ENCODE results near the gene TNFSF13B.

GRCh38 chr13:102401214-102401797 is 195.5 kb upstream of the TPP2 start:
- RAMPAGE, long total RNA = no peak
- RRBS, 2 experiments = 0% methylated on average over 3 of the region's 13 CpGs; no CpG with 5 or more reads in 1 of the 2 experiments
CAGE:
- cytosol, long polyA minus RNA = no peak
- cytosol, long polyA plus RNA = no peak
- long polyA plus RNA = no peak
- nucleolus, long total RNA = no peak
- nucleus, long polyA plus RNA = no peak
- nucleus, long total RNA = no peak

GRCh38 chr13:102691656-102692267 is 3.1 kb downstream of the METTL21C start:
- RAMPAGE, long total RNA = no peak
- RRBS, 2 experiments = 67 to 89% methylated on average over 1 of the region's 8 CpGs
CAGE:
- cytosol, long polyA minus RNA = no peak
- cytosol, long polyA plus RNA = no peak
- long polyA plus RNA = no peak
- nucleolus, long total RNA = no peak
- nucleus, long polyA plus RNA = no peak
- nucleus, long total RNA = no peak

DNA sequence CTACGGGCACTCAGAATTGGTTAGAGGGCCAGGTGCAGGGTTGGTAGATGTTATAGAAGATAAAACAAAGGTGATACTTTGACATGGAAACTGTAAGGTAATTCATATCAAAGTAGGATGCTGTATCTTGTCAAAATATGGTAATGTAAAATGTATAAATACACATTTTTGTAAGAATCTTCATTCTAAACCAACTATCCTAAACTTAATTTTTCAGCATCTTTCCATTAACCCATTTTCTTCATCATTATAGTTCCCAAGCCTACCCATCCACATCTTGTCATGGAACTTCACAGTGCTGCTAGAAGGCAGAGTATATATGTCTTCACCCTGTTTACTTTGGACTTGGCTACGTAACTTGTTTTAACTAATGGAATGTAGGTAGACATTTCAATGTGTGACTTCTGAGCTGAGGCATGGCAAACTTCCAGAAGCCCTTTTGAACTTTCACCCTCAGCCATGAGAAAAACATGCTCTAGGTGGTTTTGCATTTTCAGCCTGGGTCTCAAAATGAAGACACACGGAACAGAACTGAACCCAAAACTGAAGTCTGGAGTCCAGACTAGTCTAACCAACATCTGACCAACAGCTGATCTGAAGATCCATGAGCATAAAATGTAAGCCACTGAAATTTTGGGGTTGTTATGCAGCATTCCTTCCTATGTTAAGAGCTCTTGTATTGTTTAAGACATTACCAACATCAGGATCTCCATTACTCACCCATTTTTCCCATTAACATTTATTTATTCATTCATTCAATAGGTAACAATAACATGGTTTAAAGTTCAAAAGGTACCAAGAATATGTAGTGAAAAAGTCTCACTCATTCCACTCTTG is 3.1 kb downstream of the TEX30 start:
- RAMPAGE, long total RNA = no peak
- RRBS, 2 experiments = no CpG with 5 or more reads among the region's 3 CpGs
CAGE:
- cytosol, long polyA minus RNA = no peak
- cytosol, long polyA plus RNA = no peak
- long polyA plus RNA = no peak
- nucleolus, long total RNA = no peak
- nucleus, long polyA plus RNA = no peak
- nucleus, long total RNA = no peak

DNA sequence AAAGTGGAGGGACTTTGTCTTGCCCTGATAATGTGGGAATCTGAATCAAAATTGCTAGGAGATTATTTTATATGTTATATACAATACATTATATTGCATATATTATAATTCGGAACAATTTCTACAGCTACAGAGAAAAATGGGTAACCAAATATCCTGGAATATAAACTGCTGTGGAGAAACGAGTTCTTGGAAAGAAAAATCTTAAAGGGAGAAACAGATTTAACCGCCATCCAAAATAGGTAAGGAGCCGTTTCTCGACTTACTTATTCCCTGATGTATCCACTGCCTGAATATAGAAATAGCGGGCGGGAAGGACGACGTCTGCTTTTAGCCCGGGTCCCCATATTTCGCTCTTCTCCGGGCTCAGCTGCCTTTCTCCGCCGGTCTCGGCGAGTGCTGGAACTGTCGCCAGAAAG is 544 bp downstream of the POGLUT2 start:
- RAMPAGE, long total RNA = no peak
- RRBS, 2 experiments = no CpG with 5 or more reads among the region's 17 CpGs
CAGE:
- cytosol, long polyA minus RNA = no peak
- cytosol, long polyA plus RNA = no peak
- long polyA plus RNA = no peak
- nucleolus, long total RNA = no peak
- nucleus, long polyA plus RNA = no peak
- nucleus, long total RNA = no peak

- RAMPAGE, long total RNA = no peak
- RRBS, 2 experiments = no CpG with 5 or more reads among the region's 13 CpGs
CAGE:
- cytosol, long polyA minus RNA = no peak
- cytosol, long polyA plus RNA = no peak
- long polyA plus RNA = no peak
- nucleolus, long total RNA = no peak
- nucleus, long polyA plus RNA = no peak
- nucleus, long total RNA = no peak
These were observed 33.9 kb downstream of the ERCC5 start for GRCh38 chr13:102879525-102880327.

GRCh38 chr13:105814208-105814532 is 348.3 kb downstream of the DAOA start:
- RAMPAGE, long total RNA = no peak
- RRBS, 2 experiments = no CpG with 5 or more reads among the region's 3 CpGs
CAGE:
- cytosol, long polyA minus RNA = no peak
- cytosol, long polyA plus RNA = no peak
- long polyA plus RNA = no peak
- nucleolus, long total RNA = no peak
- nucleus, long polyA plus RNA = no peak
- nucleus, long total RNA = no peak

DNA sequence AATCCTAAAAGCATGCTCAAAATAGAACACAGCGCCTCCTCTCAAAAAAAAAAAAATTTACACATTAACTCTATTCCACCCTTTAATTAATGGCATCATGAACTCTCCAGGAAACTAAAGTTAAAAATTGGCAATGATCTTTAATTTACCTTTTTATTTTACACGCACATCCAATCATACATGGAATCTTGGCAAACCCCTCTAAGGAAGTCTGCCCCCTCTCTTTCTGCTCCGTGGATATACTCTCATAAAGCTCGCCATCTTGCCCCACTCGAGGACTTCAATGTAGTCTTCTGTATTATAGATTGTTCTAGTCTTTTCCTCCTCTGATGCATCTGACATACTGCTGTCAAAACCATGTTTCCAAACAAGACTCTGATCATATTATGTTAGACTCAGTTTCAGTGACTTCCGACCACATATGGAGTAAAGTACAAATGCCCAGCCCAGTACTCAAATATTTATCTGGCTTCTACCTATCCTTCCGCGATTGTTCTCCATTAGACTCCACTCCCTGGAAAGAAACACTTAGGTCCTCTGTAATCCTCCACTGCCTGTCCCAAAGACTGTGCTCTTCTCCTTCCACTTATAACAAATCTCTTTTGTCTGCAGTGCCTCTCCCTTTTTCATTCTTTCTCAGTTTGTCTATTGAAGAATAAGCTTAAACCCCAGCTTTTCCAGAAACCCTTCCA is 439.7 kb downstream of the EFNB2 start:
- RAMPAGE, long total RNA = no peak
- RRBS, 2 experiments = no CpG with 5 or more reads among the region's 8 CpGs
CAGE:
- cytosol, long polyA minus RNA = no peak
- cytosol, long polyA plus RNA = no peak
- long polyA plus RNA = no peak
- nucleolus, long total RNA = no peak
- nucleus, long polyA plus RNA = no peak
- nucleus, long total RNA = no peak

- RAMPAGE, long total RNA = no peak
- RRBS, 2 experiments = no CpG with 5 or more reads among the region's 4 CpGs
CAGE:
- cytosol, long polyA minus RNA = no peak
- cytosol, long polyA plus RNA = no peak
- long polyA plus RNA = no peak
- nucleolus, long total RNA = no peak
- nucleus, long polyA plus RNA = no peak
- nucleus, long total RNA = no peak
These were observed 187.5 kb downstream of the EFNB2 start for GRCh38 chr13:106347999-106348386.

- RAMPAGE, long total RNA = no peak
- RRBS, 2 experiments = 14 to 24% methylated on average over 3 to 4 of the region's 34 CpGs
CAGE:
- cytosol, long polyA minus RNA = no peak
- cytosol, long polyA plus RNA = no peak
- long polyA plus RNA = no peak
- nucleolus, long total RNA = no peak
- nucleus, long polyA plus RNA = no peak
- nucleus, long total RNA = no peak
These were observed 186.1 kb downstream of the EFNB2 start for GRCh38 chr13:106348923-106350244.

DNA sequence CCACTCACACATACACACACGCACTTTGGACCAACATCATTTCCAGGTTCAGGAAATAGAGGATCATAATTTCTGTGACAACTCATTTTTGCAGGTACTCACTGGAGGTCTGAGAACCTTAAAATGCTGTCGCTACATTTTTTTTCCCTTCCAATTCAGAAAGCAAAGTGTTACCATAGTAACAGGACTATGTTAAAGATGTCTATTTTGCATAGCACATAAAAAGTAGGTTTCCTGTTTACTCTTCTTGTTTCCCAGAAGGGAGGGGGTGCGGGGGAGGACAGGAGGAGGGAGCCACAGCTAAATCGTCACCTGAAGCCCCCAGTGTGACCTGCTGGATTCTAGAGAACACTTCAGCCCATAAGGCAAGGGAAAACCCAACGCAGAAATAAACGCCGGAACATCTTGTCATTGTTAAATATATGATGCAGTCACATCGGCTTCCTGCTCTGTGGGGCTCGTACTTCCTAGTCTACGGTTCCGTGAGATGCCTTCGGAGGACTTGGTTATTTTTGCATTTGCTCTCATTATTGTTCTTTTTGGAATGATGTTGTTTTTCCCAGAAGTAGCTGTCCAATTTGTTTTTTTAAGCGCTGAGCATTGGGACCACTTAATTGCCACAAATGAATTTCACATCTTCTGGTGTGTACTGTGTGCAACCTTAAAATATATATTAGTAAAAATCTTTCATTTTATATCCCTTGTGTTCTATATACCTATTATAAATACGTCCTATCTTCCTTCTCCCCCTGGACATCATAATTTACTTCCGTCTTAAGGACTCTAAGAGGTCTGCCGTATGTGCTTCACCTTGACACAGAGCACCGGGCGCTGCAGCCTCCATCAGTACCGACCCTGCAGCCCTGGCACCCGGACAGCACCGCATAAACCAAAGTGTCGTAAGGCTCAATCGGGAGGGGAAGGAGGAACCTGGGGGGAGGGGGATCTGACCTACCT is 44.4 kb downstream of the EFNB2 start:
- RAMPAGE, long total RNA = no peak
- RRBS, 2 experiments = 37 to 47% methylated on average over 4 of the region's 23 CpGs
CAGE:
- cytosol, long polyA minus RNA = no peak
- cytosol, long polyA plus RNA = no peak
- long polyA plus RNA = no peak
- nucleolus, long total RNA = no peak
- nucleus, long polyA plus RNA = no peak
- nucleus, long total RNA = no peak

GRCh38 chr13:106532919-106533533 is 2.4 kb downstream of the EFNB2 start:
- RAMPAGE, long total RNA = no peak
- RRBS, 2 experiments = 2 to 4% methylated on average over 16 to 18 of the region's 40 CpGs
CAGE:
- cytosol, long polyA minus RNA = no peak
- cytosol, long polyA plus RNA = no peak
- long polyA plus RNA = no peak
- nucleolus, long total RNA = no peak
- nucleus, long polyA plus RNA = no peak
- nucleus, long total RNA = no peak

GRCh38 chr13:107249707-107250122 is 617.6 kb downstream of the NALF1 start:
- RAMPAGE, long total RNA = no peak
- RRBS, 2 experiments = no CpG with 5 or more reads among the region's 1 CpG
CAGE:
- cytosol, long polyA minus RNA = no peak
- cytosol, long polyA plus RNA = no peak
- long polyA plus RNA = no peak
- nucleolus, long total RNA = no peak
- nucleus, long polyA plus RNA = no peak
- nucleus, long total RNA = no peak

- RAMPAGE, long total RNA = no peak
- RRBS, 2 experiments = no CpG with 5 or more reads among the region's 10 CpGs
CAGE:
- cytosol, long polyA minus RNA = no peak
- cytosol, long polyA plus RNA = no peak
- long polyA plus RNA = no peak
- nucleolus, long total RNA = no peak
- nucleus, long polyA plus RNA = no peak
- nucleus, long total RNA = no peak
These were observed 16.3 kb upstream of the NALF1 start for GRCh38 chr13:107883433-107884177.

- RAMPAGE, long total RNA = no peak
- RRBS, 2 experiments = no CpG with 5 or more reads among the region's 13 CpGs
CAGE:
- cytosol, long polyA minus RNA = no peak
- cytosol, long polyA plus RNA = no peak
- long polyA plus RNA = no peak
- nucleolus, long total RNA = no peak
- nucleus, long polyA plus RNA = no peak
- nucleus, long total RNA = no peak
These were observed 95.0 kb downstream of the LIG4 start for GRCh38 chr13:108120090-108120919.

GRCh38 chr13:108269381-108270631 is at the start of gene TNFSF13B:
Gene TNFSF13B, plus strand, starts transcription at chr13:108269718.
- RAMPAGE, long total RNA = start-site peak on the plus strand at chr13:108270001-108270157, 54 and 157 reads in 2 replicates
- RRBS, 2 experiments = 1 to 2% methylated on average over 4 of the region's 19 CpGs
CAGE:
- cytosol, long polyA minus RNA = start-site peak on the plus strand at chr13:108270034-108270063, 105 reads
- cytosol, long polyA plus RNA = start-site peak on the plus strand at chr13:108269680-108270359, 1,730 and 1,481 reads in 2 replicates
- long polyA plus RNA = start-site peak on the plus strand at chr13:108269677-108270409, 1,674 and 1,737 reads in 2 replicates
- nucleolus, long total RNA = start-site peak on the plus strand at chr13:108269681-108269688, 72 reads; start-site peak on the plus strand at chr13:108269939-108270141, 37 reads
- nucleus, long polyA plus RNA = no peak
- nucleus, long total RNA = no peak

- RAMPAGE, long total RNA = no peak
- RRBS, 2 experiments = no CpG with 5 or more reads among the region's 7 CpGs
CAGE:
- cytosol, long polyA minus RNA = no peak
- cytosol, long polyA plus RNA = no peak
- long polyA plus RNA = no peak
- nucleolus, long total RNA = no peak
- nucleus, long polyA plus RNA = no peak
- nucleus, long total RNA = no peak
These were observed 396.3 kb downstream of the IRS2 start for GRCh38 chr13:109390098-109390542.

DNA sequence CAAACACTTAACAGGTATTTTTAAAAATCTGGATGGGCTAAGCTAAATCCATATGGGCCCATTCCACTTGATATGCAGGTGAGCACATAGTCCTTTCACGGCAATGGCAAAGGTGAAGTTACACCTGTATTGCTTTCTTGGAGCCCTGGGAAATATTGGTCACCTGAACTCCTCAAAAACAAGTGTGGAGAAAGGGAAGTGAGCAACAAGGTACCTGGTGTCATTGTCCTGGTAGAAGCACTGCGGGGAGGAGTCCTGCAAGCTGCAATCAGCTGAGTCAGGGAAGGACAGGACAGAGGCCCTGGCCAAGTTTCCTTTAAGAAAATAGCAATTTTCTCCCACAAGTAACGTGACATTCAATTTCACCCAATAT is 389.2 kb downstream of the IRS2 start:
- RAMPAGE, long total RNA = no peak
- RRBS, 2 experiments = no CpG with 5 or more reads among the region's 3 CpGs
CAGE:
- cytosol, long polyA minus RNA = no peak
- cytosol, long polyA plus RNA = no peak
- long polyA plus RNA = no peak
- nucleolus, long total RNA = no peak
- nucleus, long polyA plus RNA = no peak
- nucleus, long total RNA = no peak

GRCh38 chr13:109412653-109412915 is 373.8 kb downstream of the IRS2 start:
- RAMPAGE, long total RNA = no peak
- RRBS, 2 experiments = no CpG with 5 or more reads among the region's 9 CpGs
CAGE:
- cytosol, long polyA minus RNA = no peak
- cytosol, long polyA plus RNA = no peak
- long polyA plus RNA = no peak
- nucleolus, long total RNA = no peak
- nucleus, long polyA plus RNA = no peak
- nucleus, long total RNA = no peak

- RAMPAGE, long total RNA = no peak
- RRBS, 2 experiments = no CpG with 5 or more reads among the region's 6 CpGs
CAGE:
- cytosol, long polyA minus RNA = no peak
- cytosol, long polyA plus RNA = no peak
- long polyA plus RNA = no peak
- nucleolus, long total RNA = no peak
- nucleus, long polyA plus RNA = no peak
- nucleus, long total RNA = no peak
These were observed 196.0 kb downstream of the IRS2 start for GRCh38 chr13:109590397-109590830.

GRCh38 chr13:109592677-109593269 is 193.6 kb downstream of the IRS2 start:
- RAMPAGE, long total RNA = no peak
- RRBS, 2 experiments = no CpG with 5 or more reads among the region's 6 CpGs
CAGE:
- cytosol, long polyA minus RNA = no peak
- cytosol, long polyA plus RNA = no peak
- long polyA plus RNA = no peak
- nucleolus, long total RNA = no peak
- nucleus, long polyA plus RNA = no peak
- nucleus, long total RNA = no peak

All from GM12878 (cell line).